Frontal cortex (tissue), 2 donors: ENCODE measurements around a stretch of chr4.

GRCh38 chr4:101262668-101263250 is 84.6 kb downstream of the PPP3CA start:
- RAMPAGE, long total RNA: no peak

DNA sequence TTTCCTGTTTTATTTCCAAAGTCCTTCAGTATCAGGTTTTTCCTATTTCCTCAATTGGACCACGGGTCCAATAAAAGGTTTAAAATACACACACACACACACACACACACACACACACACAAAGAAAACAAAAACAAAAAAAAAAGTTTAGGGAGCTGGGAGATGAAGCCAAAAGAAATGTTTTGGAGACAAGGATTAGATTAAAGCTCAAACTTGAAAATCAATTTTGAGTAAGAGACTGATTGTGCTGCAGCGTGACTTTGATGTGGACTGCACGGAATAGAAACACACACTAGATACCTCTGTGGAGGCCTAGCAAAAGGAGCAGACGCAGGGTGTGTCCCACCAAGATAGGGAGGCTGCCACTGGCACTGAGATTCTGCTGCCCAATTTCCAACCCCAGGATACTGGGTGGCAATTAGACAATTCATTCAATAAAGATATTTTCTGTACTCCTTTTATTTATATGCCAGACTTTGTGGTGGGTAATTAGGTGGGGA is 1.6 kb upstream of the PPP3CA start:
- RAMPAGE, long total RNA: no peak

DNA sequence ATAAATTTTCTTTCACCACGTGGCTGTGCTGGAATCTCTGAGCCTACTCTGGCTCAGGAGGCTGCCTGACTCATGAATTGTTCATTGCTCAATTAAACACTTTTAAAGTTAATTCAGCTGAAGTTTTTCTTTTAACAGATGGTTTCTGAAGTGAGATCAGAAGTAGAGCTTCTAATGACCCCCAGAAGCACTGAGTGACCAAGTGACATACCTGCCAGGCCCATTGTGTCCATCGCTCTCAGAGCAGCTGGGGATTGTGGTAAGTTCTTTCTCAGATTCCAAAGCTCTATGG is 121.3 kb upstream of the BANK1 start:
- RAMPAGE, long total RNA: no peak

GRCh38 chr4:101791312-101791612 is 732 bp downstream of the BANK1 start:
- RAMPAGE, long total RNA: no peak

- RAMPAGE, long total RNA: no peak
Observed at GRCh38 chr4:102139211-102139653, 206.1 kb downstream of the SLC39A8 start.

DNA sequence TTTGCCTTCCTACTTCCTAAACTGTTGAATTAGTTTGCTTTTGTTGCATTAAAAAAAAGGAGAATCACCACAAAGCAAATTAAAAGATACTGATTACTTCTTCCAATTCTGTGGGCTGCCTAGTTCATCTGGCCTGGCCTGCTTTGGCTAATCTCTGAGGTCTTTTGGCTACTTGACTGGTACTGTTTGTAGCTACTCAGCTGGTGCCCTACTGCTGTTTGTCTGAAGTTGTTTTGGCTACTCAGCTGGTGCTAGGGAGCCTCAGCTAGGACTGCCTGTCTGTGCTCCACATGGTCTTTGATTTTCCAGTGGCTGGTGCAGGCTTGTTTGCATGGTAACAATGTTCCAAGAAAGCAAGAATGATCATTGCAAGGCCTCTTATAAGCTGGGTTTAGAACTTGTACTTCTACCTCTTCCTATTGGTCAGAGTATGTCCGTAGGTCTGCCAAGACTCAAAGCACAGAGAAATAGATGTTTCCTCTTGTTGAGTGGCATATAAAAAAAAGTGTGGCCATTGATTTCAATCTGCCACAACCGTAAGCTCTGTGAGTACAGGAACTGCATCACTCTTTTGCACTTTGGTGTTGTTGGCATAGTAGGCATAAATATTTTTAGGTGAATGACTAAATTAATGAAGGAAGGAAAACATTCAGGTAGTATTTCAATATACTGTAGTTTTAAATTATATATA is 17.5 kb downstream of the NFKB1 start:
- RAMPAGE, long total RNA: no peak

GRCh38 chr4:102554451-102554807 is 53.3 kb downstream of the NFKB1 start:
- RAMPAGE, long total RNA: no peak

DNA sequence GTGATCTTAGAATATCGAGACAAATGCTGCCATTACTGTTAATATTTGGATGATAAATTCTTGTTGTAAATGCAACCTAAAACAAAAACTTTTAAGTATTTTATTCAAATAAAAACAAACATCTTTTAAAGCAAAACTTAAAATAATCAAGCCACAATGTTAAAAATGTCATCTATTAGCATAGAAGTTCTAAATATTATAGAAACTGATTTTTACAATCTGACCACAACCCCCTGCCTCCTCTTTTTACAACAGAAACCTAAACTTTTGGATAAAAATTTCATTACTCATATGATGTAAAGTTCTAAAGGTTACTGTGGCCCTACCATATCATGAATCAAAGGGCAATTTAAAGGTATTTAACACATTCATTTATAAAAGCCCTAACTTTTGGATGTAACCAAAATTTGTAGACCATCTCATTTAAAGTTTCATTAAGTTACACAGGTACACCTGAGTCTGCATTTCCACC is 25.8 kb downstream of the UBE2D3 start:
- RAMPAGE, long total RNA: no peak

DNA sequence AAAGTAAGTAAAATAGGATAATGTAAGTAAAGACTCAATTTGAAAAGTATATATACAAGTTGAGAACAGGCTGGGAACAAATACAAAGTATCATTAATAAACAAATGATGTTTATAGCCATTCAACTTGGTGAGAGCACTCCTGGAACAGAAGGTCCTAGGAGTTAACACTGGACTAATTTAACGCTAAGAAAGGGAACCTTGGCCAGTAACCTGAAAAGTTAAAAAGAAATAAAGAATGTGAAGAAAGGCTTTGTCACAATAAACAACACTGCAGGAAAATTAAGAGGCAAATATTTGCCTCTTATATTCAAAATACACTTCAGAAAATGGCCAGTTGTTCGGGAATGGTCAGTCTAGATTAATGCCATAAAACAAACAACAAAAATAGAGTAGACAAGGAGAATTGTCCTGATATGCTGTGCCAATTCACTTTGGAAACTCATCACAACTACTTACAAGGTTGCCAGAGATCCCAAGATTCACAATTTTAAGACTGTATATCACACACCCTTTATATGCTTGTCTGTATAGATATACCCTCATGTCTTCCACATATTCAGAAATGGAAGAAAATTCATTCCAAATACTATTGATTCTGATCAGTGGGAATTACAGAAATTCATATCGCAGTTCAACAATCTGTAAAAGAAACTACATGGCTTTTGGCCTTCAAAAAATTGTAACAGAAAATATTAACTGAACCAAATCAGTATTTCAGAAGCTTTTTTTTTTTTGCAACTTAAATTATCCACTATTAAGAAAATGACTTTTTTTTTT is 13.6 kb downstream of the UBE2D3 start:
- RAMPAGE, long total RNA: no peak

DNA sequence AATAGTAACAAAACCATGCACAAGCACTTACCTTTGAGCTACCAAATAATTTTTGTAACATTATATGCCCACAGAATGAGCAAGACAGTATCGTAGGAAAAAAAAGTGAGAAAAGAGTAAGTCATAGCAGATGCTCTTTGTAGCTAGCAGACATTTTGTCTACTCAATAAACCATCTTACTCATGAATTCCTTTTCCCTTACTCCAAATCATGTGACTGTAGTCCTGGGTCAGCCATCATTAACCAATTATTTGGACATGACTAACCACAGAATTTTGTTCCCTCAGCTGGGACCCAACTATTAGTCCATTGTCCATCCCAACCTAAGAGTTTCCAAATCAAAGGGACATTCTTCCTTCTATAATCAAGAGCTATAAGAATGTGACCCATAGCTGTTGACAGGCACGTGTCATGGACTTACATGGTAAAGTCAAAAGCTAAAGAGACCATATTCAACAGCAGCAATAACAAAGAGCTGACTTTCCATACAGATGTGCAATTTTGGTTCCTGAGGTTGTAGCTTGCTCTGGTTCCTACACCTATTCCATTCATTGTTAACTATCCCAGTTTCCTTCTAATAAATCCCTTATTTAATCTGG is 11.3 kb downstream of the UBE2D3 start:
- RAMPAGE, long total RNA: no peak

GRCh38 chr4:102824781-102825463 is 2.4 kb downstream of the UBE2D3 start:
- RAMPAGE, long total RNA: no peak

DNA sequence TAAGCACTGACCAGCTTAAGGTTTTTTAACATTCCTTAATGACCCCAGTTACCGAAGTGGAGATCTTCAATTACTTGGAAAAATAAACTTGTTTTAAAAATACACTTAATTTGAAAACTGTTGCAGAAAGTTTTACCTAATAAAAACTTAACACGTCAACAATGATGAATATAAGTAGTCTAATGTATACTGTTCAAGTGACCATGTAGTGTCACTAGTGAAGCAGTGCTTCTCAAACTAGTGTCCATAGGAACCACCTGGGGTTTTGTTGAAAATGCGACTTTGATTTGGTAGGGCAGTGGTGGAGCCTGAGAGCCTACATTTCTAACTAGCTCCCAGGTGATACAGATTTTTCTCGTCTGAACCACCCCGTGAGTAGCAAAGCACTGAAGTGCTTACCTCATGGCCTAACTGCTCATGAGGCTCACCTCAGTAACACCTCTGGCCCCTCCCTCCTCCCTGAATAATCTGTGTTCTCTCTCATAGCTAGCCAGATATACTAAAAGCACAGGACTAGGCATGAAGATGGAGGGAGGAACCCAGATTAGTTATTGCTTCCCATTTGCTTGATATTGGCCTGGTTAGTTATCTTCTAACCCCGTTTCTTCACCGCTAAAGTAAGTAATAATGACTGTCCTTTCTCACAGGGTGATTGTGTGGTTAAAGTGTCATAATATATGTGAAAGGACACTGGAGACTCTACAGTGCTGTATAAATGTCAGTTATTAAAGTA is 1.7 kb upstream of the UBE2D3 start:
- RAMPAGE, long total RNA: no peak

- RAMPAGE, long total RNA: no peak
Observed at GRCh38 chr4:102868567-102868934, 241 bp upstream of the CISD2 start.

DNA sequence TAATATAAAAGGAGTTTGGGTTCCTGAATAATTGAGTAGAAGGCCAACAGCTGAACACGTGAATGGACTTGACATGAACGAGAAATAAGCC is 973 bp downstream of the SLC9B2 start:
- RAMPAGE, long total RNA: no peak

- RAMPAGE, long total RNA: no peak
Observed at GRCh38 chr4:103075834-103076265, 711 bp downstream of the SLC9B2 start.

- RAMPAGE, long total RNA: no peak
Observed at GRCh38 chr4:103158738-103159366, 39.3 kb downstream of the CENPE start.

DNA sequence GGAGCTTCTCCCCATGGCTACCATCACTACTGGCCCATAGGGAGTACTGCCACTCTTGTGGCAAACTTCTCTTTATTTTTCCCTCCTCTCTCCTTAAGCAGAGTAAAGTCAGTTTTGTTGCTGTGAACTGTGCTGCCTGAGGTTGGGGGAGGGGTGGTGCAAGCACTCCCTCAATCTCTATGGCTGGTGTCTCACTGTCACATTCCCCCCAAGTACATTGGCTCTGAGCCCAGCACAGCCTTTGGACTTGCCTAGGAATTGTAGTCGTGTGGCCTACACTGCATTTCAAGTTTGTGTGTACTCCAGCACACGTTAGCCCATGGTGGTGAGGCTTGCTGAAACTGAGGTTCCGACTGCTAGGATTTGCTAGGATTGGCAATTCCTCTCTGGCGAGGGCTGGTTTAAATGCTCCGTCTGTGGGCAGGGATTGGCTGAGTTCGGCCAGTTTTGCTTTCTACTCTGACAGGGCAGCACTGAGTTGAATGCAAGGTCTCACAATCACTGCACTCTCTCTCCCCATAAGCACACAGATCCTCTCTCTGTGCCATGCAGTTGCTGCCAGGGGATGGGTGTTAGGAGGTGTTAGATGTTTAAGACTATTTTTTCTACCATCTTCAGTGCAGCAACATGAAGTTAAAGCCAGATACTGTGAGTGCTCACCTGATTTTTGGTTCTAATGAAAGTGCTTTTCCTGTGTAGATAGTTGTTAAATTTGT is 121.8 kb upstream of the CXXC4 start:
- RAMPAGE, long total RNA: no peak

DNA sequence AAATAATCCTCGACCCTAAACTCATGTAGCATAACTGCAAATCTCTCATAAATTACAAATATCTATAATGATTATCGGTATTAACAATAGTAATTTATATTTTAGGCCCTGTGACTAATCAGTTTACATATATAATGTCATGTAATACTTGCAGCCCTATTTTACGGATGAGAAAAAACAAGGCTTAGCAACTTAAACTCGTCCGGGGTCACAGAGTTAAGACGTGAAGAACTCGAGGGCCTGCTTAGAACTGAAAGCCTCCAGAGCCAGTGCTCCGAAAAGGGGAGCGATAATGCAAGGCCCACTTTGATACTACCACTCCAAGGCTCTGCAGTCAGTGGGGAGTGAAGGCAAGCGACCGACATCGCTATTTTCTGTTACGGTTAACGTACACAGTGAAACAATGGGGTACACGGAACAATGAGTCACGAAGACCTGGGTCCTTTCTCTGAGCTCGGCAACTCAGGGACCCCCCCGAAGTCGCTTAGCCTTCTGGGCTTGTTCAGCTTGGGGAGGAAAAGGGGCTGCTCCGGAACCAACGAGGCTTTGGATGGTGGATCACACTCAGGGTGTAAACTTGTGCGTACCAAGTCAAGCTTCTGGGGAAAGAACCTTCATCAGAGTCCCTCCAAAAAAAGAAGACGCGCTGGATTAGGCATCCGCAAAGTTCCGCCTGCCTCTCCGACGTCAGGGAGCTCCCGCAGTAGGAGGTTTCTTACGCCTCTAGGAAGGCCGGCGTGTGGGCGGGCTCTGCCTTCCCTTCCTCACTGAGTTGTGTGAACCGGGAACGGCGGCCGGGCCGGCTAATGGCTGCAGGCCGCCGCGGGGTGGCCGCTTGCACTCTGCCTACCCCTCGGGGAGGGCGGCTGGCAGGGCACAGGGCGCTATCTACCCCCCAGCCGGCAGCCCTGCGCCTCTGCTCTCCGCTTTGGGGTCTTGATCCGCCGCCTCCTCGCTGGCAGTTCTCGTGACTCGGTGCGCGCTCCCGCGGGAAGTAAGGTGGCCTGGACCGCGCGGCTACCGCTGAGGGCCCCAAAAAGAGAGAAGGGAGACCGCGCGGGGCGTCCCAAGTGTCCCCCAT is 769 bp downstream of the PPA2 start:
- RAMPAGE, long total RNA: no peak

GRCh38 chr4:105569913-105570168 is 17.4 kb downstream of the ARHGEF38 start:
- RAMPAGE, long total RNA: no peak

GRCh38 chr4:105594429-105595074 is 42.1 kb downstream of the ARHGEF38 start:
- RAMPAGE, long total RNA: no peak